ENCODE measurements around a stretch of chr16.

DNA sequence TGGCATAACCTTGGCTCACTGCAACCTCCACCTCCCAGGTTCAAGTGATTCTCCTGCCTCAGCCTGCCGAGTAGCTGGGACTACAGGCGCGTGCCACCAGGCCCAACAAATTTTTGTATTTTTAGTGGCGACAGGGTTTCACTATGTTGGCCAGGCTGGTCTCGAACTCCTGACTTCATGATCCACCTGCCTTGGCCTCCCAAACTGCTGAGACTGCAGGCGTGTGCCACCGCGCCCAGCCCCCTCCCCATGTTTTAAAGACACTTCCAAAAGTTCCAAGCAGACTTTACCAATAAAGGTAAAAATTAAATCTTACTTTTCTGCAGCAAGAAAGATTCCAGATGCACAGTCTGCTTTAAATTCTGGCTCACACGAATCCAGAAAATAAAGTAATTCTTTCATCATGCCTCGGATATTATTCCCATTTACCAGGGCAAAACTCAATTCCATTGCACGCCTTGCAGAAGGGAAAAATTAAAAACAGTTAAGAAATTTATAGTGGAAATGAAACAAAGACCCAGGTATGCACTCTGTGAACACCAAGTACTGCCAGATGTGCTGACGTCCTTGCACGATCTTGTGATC is 31.3 kb upstream of the PHLPP2 start:
- RRBS, result no CpG with 5 or more reads among the region's 13 CpGs

- RRBS, result 2% methylated on average over 18 of the region's 43 CpGs
These were observed 585 bp downstream of the AP1G1 start for GRCh38 chr16:71807918-71808579.

DNA sequence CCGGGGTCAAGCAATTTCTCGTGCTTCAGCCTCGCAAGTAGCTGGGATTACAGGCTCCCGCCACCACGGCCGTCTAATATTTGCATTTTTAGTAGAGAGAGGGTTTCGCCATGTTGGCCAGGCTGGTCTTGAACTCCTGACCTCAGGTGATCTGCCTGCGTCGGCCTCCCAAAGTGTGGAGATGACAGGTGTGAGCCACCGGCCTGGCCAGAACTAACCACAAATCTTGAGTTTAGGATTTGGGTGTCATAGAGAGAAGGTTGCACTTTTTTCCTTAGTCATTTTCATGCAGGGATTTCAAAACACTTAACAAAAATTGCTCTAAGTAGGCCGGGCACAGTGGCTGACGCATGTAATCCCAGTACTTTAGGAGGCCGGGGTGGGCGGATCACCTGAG is 1.4 kb upstream of the AP1G1 start:
- RRBS, result no CpG with 5 or more reads among the region's 14 CpGs

GRCh38 chr16:71851234-71851790 is 5.5 kb downstream of the ATXN1L start:
- RRBS, result 100% methylated on average over 2 of the region's 17 CpGs

DNA sequence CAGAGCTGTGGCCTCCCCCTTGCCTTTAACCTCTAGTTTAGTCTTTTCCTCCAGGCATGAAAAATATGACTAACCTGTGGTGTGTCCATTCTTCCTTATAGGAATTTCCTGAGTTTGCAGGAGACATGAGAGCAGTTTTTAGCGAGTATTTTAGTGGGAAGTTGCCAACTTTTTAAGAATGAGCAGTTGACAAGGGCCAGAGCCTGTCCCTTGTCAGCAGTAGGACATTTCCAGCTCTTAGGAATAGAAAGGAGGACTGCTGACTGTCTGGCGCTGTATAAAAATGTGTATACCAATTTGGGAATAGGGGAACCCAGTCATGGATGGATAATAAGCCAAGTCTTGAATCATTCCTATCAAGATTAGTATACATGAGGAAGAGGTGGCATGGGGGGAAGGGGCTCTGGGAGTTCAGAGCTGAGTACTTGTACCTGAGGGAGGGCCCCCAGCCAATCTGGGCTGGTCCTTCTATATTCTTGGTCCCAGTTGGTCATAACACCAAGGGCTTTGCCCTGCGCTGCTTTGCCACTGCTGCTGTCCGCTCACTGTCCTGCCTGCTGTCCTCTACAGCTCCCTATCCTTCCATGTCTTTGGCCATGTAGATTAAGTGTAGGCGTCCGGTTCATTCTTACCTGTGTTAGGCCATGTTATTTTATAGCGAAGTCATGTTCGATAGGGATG is 8.9 kb downstream of the ATXN1L start:
- RRBS, result no CpG with 5 or more reads among the region's 8 CpGs

- RRBS, result no CpG with 5 or more reads among the region's 12 CpGs
These were observed 6.9 kb downstream of the DHODH start for GRCh38 chr16:72015093-72016189.

DNA sequence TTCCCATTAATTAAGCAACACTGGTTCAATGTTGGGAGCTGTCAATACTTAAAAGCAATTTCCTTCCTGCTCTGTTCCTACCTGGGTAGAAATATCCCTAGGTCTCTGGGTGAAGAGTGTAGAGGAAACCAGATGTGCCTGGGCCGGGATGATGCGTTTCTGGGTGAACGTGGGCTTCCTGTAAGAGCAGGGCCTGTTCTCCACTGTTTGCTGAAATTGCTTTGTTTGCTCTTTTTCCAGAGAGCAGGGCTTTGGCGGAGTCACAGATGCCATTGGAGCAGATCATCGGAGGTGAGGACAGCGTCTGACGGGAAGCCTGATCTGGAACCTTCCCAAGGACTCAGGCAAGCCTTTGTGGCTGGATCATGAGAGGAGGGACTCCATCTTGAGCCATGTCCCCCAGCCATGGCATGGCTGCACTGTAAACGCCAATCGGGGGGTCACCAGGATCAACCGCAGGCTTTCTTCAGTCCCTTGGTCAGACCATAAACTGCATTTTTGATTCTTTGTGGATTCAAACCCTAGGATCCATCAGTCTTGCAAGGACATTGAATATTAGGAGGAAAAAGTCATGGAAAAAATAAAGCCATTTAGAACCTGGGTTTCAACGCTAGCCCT is 15.5 kb downstream of the DHODH start:
- RRBS, result no CpG with 5 or more reads among the region's 11 CpGs

DNA sequence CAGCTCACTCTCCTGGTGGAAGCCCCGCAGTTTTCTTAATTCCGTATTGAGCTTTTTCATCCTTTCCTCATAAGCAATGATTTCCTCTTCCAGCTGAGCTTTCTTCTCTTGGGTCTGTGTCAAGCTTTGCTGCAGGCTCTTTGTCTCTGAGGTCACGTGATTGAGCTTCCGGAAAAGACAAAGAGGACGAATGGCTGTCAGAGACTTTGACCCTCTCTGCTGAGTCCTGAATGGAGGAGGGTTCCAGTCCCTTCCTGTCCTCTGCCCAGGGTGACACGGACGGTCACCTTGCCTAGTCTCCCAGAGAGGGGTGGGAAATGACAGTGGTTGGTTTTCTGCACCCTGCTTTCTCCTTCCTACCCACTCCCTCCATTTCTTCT is 31.6 kb downstream of the DHX38 start:
- RRBS, result no CpG with 5 or more reads among the region's 7 CpGs

DNA sequence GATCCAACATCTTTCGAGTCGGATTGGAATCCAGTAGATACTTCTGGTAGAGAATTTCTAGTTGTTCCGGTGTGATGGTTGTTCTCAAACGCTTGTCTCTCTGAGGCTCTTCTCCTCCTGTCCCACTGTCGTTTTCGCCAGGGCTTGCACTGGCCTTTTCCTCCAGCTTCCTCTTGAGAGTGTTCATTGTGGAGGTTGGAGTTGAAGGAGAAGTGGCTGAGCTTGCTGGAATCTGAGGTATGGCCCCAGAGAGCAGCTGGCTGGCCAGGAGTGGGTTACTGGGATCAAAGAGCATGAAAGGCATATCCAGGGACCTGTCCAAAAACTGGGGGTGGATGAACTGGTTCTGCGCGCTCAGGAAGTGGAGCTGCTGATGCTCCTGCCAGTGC is 253.3 kb downstream of the ZFHX3 start:
- RRBS, result no CpG with 5 or more reads among the region's 8 CpGs

DNA sequence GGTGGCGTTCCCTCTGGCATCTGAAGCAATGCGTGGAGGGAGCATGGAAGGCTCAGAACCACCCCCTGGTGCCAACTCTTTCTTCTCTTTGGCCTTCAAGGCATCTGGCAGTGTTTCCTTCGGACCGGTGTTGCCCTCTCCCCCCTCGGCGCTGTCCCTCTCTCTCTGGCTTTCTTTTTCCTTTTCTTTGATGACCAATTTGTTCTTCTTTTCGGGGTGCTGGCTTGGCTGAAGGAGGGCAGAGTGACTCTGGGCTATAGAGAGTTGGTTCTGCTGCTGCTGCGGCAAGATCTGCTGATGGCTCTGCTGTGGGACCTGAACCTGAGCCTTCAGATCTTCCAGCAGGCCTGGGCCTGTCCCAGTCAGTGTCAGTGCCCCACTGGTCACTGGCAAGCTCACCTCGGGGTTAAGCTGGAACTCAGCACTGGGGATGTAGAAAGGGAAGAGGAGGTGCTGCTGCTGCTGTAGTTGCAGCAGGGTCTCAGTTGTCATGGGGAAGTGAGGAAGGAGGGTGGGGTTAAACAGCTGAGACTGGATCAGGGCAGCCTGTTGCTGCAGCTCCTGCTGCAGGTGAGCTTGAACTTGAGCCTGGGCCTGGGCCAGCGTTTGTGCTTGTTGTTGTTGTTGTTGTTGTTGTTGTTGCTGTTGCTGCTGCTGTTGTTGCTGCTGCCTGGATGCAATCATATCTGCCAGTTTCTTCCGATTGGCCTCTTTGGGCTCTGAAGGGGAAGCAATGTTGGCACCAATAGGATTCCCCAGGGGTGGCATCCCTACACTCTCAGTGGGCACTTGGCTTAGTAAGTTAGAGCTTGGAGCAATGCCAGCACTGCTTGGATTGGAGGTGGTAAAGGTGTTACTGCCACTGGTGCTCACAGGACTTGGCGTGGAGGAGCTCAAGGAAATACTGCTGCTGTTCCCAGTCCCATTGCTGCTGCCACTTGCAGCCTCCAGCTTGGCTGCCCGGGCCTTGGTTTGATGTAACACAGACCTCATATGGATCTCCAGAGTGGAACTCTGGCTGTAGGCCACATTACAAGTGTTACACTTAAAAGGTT is 250.8 kb downstream of the ZFHX3 start:
- RRBS, result no CpG with 5 or more reads among the region's 13 CpGs

DNA sequence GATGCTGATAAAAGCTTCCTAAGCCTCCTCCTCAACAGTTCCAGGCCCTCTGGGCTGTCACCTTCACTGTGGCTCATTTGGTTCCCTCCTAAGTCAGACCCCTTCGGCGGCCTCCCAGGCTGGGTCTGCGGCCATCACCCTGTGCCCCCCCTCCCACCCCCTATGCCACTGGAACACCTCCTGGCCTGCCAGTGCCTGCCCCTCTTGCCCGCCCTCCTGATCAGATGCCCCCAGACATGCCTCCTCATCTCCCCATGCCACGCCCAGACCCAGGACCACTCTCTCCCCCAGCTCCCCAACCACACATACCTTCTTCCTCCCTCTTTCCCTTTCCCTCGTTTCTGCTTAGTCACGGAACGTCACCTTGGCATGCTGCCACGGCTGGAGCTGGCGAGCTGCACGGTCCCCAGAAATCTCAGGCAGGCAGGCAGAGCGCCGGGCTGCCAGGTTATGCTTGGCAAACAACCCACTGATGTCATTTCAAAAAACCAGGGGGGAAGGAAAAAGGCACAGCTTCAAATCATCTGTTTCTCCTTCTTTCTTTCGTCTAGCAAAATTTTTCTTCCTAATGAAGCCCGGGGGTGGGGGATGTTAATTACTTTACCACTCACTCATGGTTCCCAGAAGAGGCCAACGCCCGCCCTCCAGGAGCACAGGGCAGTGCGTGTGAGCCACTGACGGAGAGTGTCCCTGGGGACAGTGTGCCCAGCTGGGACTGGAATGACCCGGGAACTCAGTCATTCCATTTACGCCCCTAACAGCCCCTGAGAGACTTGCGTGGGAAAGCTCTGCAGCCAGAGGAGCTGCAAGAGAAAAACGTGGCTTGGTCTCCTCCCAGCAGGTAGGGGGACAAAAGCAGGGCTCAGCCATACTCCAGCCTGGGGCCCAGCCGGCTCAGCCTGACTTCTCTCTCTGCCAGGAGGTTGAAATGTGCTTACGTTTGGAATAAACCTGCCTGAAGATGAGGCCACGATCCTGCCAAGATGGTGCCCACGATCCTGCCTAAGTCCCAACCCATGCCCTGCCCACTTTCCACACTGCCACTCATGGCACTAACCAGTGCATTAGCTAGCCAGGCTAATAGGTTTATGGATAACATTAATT is 199.1 kb downstream of the ZFHX3 start:
- RRBS, result no CpG with 5 or more reads among the region's 27 CpGs

- RRBS, result no CpG with 5 or more reads among the region's 16 CpGs
These were observed 122.9 kb downstream of the ZFHX3 start for GRCh38 chr16:72924917-72925593.

- RRBS, result no CpG with 5 or more reads among the region's 12 CpGs
These were observed 29.1 kb downstream of the ZFHX3 start for GRCh38 chr16:73018644-73019326.

GRCh38 chr16:73057371-73058033 is 9.6 kb upstream of the ZFHX3 start:
- RRBS, result 2% methylated on average over 41 of the region's 68 CpGs

DNA sequence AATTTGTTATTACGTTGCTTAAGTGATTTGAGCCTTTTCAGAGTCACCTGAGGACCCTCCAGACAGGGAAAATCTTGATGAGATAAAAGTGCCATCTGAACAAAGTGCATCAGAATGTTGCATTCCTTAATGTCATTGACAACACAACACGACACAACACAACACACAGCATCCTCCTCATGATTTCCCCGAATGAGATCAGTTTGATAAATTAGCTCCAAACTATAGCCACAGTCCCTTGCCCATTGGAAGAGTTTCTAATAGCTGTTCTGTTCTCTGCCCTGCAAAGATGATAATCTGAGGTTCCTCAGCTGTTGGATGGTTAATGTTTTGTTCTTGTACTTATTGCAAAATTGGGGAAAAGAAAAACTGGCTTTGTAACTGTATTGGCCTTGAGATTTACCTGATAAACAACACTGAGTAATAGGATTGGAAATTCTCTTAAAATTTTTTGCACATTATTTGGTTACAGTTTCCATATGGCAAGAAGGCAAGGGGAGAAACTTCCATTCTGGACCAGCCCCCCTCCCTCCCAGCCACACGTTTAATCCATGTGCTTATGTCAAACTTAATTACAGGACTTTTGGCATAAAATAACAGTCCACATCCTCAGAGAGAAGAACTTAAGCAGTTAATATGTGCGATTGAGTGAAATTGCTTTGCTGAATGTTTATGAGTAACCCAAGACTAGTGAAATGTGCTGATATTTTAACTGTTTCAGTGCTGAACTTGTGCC is 119.0 kb upstream of the ZFHX3 start:
- RRBS, result no CpG with 5 or more reads among the region's 5 CpGs

GRCh38 chr16:73171939-73172973 is 124.3 kb upstream of the ZFHX3 start:
- RRBS, result 98% methylated on average over 4 of the region's 33 CpGs

DNA sequence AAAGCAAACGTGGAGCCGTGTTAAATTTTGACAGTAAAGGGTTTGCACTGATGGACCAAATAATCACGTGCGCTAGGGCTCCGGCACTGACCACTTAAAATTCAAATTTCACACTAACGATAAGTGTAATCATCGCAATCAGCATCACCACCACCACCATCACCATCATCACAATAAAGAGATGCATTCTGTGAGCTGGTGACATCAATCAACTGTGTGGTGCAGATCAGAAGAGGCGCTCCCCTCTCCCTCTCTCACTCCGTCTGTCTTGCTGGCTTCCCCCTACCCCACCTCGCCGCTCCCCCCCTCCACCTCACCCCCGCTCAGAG is 405.9 kb upstream of the PSMD7 start:
- RRBS, result no CpG with 5 or more reads among the region's 12 CpGs

GRCh38 chr16:74306953-74307878 is 10.6 kb downstream of the PSMD7 start:
- RRBS, result no CpG with 5 or more reads among the region's 9 CpGs

DNA sequence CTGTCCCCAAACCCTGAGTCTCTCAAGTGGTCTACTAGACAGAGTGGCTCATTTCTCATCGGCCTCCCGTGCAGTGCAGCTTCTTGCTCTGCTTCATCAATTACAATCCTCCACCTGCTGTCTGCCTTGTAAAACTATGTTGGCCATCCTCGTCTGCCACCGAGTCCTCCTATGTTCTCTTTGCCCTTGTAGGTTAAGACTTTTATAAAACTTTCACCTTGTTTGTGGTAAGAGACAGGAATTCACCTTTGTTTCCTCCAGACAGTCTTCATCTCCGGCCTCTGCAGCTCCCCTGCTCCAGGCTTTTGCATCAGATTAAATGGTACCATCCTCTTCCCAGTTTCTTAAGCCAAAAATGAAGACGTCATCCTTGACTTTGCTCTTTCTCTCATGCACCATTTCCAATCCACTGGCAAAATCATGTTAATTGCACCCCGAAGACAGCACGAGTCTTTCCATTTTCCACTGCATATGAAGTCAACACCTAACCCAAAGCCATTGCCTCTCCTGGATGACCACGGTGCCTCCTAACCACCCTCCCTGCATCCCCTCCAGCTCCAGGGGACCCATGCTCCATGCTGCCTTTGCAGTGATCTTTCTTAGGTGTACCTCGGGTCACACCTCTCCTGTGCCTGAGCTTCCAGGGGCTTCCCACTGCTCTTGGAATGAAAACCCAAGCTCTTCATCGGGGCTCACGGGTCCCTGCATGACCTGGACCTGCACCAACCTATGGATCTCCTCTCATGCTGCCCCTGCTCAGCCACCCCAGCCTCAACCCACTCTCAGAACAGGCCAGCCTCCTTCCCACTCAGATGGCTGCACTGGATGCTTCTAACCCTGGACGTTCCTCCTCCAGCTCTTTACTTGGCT is 22.3 kb downstream of the PSMD7 start:
- RRBS, result no CpG with 5 or more reads among the region's 13 CpGs

DNA sequence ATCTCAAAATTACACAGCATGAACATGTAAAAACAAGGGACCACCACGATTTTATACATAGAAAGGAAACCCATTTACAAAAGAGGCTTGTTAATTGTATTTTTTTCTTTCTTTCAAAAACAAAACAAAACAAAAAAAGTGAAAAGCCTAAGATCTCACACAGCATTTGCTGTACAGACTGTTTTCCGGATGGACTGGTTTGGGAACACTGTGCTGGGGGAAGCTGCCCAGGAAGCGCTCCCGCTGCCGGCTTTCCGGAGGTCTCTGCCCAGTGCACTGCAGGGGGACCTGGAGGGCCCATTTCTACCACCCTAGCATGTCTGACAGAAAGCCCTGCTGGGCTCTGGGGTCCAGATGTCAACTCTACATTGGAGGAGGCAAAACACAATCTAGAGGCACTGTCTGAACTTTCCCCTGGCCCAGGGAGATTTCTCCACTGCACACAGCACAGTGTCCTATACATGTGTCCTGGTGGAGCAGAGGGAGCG is 26.3 kb upstream of the CLEC18B start:
- RRBS, result 82% methylated on average over 4 of the region's 7 CpGs

Data from epidermal melanocyte (primary cell).